Sciatic nerve (tissue), 1 donor: Measurements from ENCODE around the genes CRIP3, ABCC10, DLK2 and LRRC73.

DNA sequence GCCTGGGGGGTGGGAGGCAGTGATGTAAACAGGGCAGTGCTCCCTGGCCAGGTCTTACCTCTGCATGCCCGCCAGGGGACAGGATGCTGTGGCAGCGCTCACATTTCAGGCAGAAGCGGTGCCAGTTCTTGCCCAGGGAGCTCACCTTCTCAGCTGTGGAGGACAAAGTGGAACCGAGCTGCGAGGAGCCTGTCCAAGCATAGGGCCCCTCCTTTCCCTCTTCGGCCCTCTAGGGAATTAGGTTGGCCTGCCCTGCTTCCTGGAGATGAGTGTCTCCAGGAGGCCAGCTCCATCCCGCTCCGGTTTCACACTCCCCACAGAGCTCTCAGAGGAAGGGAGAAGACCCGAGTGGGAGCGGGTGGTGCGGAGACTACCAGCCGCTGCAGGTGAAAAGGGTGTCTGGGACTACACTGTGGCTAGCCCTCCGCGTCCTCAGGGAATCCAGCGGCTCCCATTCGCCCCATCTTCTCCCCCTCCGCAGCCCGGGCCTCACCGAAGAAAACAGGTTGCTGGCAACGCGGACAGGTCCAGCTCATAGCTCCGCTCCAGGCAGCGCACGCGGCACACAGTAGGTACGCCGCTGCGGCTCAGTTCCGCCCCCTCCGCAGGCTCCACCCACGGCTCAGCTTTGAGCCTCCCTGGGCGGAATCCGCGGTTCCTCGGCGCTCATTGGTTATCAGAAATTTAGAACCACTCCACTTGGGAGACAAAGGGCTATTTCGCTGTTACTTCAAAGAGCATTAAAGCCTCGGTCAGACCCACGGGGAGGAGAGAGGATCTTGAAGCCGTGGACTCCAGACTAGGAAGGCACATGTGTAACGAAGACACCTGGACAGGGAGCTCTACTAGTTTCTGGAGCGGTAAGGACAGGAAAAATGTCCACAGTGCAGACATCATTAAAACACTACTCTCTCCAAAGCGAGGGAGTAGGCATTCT lies at the start of gene CRIP3:
TSS of gene CRIP3 (minus strand) at position 570 of the 937 bp plus-strand sequence.
- PRO-cap = no peak

GRCh38 chr6:43427109-43428030 lies at the start of gene ABCC10:
TSS of gene ABCC10 (plus strand) at chr6:43427541.
- PRO-cap = bidirectional peak, plus-strand start at chr6:43427657, minus-strand start at chr6:43427322; bidirectional peak, plus-strand start at chr6:43427875, minus-strand start at chr6:43427785

- PRO-cap = unidirectional peak, plus-strand start at chr6:43455430
Measured at GRCh38 chr6:43454860-43455715, at the start of gene DLK2. TSS of gene DLK2 (minus strand) at chr6:43455548.

DNA sequence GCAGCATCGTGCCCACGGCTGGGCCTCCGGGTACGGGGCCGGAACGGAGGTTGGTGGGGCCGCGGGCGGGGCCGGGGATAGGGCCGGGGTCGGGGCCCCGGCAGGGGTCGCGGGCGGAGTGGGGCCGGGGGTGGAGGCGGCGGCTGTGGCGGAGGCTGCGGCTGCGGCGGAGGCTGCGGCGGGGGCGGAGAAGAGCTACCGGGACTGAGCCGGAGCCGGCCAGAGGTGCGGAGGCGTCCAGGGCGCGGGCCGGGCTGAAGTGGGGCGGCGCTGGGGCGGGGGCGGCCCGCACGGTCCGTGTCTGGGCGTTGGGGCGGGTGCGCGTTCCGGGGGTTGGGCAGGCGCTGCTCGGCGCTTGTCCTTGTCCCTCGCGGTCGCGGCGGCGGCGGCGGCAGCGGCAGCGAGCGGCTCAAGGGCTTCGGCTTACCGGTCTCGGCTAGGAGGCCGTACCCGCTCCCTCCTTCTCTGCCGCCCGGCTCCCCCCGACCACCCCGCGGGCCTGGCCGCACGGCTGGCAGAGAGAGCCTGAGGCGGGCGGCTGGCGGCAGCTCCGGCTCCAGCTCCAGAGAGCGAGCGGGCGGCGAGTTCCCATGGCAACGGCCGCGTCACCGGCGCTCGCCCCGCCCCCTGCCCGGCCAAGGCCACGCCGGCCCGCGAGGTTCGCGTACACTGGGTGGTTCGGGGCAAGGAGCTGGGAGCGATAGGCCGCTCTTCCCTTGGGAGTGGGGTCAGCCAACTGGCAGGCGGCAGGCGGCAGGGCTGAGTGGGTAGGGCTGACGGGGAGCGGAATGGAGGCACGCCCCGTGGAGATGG lies at the start of gene LRRC73:
TSS of gene LRRC73 (minus strand) at position 568 of the 813 bp plus-strand sequence.
- PRO-cap = bidirectional peak, plus-strand start at position 665 of the sequence, minus-strand start at position 568 of the sequence

DNA sequence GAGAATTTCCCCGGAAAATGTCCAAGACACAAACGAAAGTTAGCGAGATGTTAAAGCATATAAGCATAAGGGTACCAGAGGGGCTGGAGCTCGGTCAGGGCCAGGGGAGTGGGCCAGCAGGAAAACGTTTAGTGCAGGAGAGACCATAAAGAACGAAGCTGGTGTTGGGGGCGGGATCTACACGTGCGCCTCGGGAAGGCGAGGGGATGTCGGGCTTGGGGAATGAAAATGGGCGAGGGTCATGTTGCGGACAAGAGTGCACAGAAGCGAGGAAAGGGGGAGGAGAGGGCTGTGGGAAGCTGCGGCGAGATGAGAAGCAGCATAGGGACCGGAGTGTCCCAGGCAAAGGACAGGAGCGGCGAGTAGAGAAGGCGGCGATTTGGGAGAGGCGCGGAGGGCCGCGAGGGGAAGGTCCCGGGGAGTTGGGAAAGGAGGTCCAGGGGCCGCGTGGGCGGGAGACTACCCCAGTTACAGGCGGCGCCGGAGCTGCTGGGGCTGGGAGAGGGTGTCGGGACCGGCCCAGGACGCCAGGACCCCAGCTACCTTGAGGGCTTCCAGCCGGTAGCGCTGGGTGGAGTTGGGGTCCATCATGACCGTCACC lies 521 bp downstream of the XPO5 start:
- PRO-cap = no peak

GRCh38 chr6:43614342-43615168 lies 14.5 kb downstream of the GTPBP2 start:
- PRO-cap = no peak

GRCh38 chr6:43640192-43640872 lies 4.5 kb upstream of the RSPH9 start:
- PRO-cap = no peak

DNA sequence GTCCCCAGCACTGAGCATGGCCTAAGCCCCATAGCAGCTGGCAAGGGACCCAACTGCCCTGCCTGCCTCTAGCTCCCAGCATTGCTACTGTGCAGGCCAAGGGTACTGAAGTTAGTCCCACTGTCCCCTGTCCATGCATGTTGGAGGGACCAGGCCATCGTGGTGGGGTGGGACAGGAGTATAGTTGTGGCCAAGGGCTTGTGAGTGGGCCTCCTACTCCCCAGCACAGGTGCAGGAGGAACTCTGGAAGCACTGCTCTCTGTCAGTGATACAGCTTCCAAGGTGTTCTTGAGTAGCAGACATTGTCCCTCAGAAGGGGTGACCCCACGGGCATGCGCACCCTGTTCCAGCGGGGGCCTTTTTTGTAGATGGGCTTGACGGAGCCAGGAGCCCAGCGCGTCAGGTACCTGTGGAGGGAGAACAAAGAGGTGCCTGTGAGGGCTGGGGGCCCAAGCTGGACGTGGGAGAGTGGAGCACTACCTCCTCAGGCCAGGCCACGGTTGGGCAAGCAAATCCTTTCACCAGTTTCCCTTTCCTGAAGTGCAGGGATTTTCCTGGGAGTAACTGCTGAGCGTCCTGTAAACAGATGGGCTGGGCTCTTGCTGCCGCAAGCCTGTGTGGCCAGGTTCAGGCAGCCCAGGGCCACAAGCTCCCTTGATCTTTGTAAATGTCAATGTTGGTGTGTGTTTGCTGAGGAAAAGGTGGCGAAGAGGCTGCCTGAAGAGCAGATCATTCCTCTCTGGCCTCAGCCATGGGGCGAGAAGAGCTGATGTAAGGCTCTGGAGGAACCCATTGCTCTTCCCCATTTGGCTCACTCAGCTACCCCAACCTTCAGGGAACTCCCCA lies 15.9 kb downstream of the MRPS18A start:
- PRO-cap = no peak

GRCh38 chr6:43705895-43706608 lies 18.5 kb upstream of the MRPS18A start:
- PRO-cap = no peak

DNA sequence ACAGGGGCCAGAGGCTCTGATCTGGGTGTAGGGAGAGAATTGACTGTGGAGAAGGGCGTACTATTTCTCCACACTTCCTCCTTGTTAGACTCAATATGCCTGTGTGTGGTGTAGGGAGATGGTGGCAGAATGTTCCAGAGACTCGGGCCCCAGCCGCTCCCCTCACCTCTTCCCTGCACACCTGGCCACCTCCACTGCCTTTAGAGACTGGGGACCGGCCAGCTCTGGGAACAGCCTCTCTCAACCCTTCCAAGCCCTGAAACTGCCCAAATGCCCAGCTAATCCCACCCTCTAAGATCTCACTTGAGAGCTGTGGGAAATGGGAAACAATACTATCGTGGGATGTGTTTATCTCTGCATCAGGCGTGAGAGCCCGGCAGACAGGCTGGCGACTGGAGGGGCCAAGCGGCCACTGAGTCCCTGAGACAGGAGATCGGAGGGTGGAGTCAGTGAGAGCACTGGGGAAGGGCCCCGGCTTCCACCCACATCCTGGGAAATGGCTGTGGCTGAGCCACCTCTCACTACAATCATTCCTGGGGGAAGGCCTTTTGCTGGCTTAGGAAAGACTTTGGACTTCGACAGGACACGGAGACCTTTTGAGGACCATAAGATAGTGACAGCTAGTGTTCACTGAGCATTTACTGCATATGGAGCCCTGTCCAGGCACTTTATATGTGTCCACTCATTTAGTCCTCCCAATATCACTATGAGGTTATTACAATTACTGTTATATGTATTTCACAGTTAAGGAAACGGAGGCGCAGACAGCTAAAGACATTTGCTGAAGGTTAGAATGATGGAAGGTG lies 31.0 kb upstream of the MRPS18A start:
- PRO-cap = no peak

DNA sequence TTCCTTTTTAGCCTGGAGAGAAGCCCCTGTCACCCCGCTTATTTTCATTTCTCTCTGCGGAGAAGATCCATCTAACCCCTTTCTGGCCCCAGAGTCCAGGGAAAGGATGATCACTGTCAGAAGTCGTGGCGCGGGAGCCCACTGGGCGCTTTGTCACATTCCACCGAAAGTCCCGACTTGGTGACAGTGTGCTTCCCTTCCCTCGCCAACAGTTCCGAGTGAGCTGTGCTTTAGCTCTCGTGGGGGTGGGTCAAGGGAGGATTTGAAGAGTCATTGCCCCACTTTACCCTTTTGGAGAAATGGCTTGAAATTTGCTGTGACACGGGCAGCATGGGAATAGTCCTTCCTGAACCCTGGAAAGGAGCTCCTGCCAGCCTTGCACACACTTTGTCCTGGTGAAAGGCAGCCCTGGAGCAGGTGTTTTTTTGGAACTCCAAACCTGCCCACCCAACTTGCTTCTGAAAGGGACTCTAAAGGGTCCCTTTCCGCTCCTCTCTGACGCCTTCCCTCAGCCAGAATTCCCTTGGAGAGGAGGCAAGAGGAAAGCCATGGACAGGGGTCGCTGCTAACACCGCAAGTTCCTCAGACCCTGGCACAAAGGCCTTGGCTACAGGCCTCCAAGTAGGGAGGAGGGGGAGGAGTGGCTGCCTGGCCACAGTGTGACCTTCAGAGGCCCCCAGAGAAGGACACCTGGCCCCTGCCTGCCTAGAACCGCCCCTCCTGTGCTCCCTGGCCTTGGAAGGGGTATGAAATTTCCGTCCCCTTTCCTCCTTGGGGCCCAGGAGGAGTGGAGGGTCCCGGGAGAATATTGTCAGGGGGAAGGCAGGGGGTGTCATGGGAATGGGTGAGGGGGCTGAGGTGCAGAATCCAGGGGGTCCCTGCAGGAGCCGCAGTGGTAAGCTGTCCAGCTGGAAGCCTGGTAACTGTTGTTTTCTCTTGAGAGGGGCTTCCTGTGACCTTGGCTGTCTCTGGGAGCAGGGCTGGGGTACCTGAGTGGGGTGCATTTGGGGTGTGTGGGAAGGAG lies 2.5 kb downstream of the VEGFA start:
- PRO-cap = unidirectional peak, minus-strand start at position 220 of the sequence

GRCh38 chr6:43784204-43785561 lies 14.7 kb downstream of the VEGFA start:
- PRO-cap = no peak

DNA sequence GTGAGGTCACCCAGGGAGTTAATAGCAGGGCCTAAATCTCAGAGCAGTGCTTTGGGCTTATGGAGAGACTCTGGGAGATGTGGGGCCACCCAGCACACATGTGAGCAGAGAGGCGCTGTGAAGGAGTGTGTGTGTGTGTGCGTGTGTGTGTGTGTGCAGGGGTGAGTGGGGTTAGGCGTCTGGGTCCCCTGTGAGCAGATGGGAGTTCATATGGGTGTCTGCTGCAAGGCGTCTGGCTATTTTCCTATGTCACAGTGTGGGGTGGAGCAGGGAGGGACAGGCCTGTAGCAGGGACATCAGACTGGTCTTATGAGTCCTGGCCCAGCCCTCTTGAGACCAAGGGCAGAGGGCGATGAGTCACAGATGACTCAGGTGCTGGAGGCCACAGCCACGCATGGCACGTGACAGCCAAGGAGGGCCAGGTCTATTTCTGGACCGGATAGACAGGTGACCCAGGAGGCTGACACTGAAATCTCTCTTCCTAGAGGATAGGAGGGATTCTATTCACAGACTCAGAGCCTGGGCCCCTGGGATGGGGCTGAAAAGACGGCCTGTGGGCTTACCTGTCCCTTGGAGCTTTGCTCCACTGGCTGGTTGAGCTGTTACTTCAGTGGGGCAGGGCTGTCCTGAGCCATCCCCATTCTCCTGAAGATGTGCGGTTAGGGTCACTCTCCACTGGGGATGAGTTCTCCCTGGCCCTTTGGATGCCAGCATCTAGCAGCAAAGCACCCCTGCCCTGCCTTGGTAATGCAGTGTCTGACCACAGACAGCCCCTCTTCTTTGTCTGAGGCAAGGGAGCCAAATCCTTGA lies 28.9 kb downstream of the VEGFA start:
- PRO-cap = unidirectional peak, minus-strand start at position 309 of the sequence

- PRO-cap = no peak
Measured at GRCh38 chr6:43833141-43833532, 63.1 kb downstream of the VEGFA start.

DNA sequence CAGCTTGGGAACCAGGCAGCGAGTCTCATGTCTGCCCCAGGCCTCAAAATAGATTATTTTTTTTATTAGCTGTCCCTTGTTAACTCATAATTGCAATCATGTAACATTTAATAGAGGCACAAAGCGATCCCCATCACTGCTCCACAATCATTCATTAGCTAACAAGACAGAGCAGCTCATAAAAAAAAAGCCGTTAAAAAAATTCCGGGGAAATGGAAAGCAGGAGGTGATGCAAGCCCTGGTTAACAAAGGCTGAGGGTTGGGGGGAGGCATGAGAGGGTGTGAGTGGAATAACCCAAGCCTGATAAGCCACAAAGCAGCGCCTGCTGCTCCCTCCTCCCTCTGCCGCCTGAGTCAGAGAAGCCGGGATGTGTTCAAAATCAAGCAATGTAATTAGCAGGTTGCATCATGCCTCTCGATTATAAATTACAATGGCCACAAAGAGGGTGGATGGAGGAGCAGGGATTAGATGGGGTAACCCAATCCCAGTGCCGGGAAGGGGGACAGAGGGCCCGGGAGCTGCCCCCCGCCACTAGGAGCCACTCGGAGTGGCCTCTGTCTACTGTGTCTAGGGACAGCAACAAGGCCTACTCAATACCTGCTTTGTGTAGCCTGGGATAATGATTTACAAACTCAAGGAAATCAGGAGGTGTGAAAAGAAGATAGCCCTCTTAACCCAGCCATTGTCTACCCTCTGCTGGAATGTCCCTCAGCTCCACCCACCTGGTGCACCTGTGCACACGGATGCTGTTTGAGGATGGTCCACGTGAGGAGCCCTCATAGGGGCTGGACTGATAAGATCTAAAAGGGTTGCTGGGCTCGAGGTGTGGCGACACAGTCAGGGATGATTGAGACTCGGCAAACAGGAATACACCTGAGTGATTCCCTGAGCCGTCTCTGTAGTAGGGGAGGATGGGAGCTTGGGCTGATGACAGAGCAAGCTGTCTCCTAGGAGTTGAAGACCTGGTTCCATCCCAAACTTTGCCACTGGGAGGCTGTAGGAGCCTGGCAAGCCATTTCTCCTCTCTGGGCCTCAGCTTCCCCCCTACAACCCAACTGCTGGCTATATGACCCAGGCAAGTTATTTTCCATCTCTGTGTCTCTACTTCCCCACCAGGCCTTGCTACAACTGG lies 156.9 kb downstream of the VEGFA start:
- PRO-cap = no peak

- PRO-cap = no peak
Measured at GRCh38 chr6:44059454-44059689, 67.9 kb downstream of the MRPL14 start.

- PRO-cap = no peak
Measured at GRCh38 chr6:44116488-44117176, 10.6 kb downstream of the MRPL14 start.

- PRO-cap = bidirectional peak, plus-strand start at chr6:44126958, minus-strand start at chr6:44126801
Measured at GRCh38 chr6:44126037-44127155, 856 bp downstream of the MRPL14 start.

GRCh38 chr6:44176413-44176681 lies 17.7 kb downstream of the CAPN11 start:
- PRO-cap = no peak

- PRO-cap = no peak
Measured at GRCh38 chr6:44177078-44177582, 18.5 kb downstream of the CAPN11 start.